Pulmonary lymph node (tissue), 1 donor: ENCODE results near the gene FZD8.

- PRO-cap, result no peak
Measured at GRCh38 chr10:35350927-35351616, 14.8 kb downstream of the CCNY start.

- PRO-cap, result no peak
Measured at GRCh38 chr10:35374315-35375128, 38.2 kb downstream of the CCNY start.

DNA sequence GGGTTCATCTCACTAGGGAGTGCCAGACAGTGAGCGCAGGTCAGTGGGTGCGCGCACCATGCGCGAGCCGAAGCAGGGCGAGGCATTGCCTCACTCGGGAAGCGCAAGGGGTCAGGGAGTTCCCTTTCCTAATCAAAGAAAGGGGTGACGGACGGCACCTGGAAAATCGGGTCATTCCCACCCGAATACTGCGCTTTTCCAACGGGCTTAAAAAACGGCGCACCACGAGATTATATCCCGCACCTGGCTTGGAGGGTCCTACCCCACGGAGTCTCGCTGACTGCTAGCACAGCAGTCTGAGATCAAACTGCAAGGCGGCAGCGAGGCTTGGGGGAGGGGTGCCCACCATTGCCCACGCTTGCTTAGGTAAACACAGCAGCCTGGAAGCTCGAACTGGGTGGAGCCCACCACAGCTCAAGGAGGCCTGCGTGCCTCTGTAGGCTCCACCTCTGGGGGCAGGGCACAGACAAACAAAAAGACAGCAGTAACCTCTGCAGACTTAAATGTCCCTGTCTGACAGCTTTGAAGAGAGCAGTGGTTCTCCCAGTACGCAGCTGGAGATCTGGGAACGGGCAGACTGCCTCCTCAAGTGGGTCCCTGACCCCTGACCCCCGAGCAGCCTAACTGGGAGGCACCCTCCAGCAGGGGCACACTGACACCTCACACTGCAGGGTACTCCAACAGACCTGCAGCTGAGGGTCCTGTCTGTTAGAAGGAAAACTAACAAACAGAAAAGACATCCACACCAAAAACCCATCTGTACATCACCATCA, 131.1 kb upstream of the GJD4 start:
- PRO-cap, result no peak

GRCh38 chr10:35640518-35641592, 1.2 kb downstream of the FZD8 start:
- PRO-cap, result no peak

DNA sequence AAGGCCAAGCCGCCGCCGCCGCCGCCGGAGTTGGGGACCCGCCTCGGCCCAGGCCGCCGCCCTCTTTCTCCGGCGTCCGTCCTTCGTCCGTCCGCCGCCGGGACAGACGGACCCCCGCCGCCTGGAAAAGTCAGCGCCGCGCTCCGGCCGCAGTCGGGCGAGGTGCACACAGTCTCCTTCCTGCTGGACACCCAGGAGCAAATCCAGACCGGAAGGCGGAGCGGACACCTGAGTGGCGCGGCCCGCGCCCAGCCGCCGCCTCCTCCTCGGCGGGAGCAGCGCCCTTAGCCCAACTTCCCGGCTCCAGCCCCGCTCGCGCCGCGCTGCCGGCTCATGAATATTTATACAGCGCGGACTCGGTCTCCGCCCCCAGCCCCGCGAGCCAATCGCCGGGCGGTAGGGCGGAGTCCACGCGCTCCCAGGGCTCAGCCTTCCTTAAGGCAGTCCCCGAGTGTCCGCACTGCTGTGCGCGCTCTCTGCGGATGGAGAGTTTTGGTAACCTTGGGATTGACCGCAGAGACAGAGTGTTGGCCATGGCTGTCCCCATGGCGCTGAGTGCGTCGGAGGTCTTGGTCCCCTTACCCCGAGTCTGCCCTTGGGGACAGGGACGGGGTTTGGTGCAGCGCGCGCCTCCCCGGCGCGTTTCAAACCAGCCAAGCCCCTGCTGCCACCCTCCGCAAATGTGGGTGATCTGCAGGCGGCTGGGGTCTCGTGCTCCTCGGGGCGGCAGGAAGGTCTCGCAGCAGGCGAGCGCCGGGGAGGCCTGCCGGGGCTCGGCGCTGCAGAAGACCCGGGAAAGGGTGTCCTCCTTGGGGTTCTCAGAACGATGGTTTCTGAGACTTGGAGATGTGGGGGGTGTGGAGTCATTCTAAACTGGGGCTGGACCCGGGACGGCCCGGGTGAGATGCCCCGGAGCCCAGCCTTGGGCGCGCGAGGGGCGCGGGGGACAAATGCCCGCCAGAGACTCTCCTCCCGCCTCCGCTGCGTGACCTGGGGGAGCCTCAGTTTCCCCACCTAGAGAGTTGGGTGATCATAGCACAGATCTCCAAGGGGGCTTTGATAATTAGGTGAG, at the start of gene FZD8:
TSS of gene FZD8 (minus strand) at position 317 of the 1,072 bp plus-strand sequence.
- PRO-cap, result bidirectional peak, plus-strand start at position 443 of the sequence, minus-strand start at position 315 of the sequence

GRCh38 chr10:35764810-35765566, 122.9 kb upstream of the FZD8 start:
- PRO-cap, result no peak

GRCh38 chr10:36349745-36350121, 707.6 kb upstream of the FZD8 start:
- PRO-cap, result no peak

DNA sequence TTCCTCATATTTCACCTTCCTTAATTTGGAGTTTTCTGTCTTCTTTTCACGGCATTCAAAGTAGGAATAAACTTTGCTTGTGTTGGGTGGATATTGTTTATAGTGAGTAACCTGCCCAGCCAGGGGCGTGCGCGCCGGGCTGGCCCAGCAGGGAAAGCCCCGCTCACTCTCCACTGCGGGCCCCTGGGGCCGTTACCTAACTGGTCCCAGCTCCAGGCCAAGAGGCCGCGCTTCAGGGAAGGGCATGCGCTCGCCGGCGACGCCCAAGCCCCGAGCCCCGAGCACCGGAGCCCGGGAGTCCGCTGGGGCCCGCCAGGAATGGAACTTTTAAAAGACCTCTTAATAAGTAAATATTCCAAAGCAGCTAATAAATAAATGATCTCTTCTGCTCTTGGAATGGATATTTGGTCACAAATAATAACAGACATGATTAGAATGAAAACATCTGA, 601.2 kb upstream of the ANKRD30A start:
- PRO-cap, result no peak

DNA sequence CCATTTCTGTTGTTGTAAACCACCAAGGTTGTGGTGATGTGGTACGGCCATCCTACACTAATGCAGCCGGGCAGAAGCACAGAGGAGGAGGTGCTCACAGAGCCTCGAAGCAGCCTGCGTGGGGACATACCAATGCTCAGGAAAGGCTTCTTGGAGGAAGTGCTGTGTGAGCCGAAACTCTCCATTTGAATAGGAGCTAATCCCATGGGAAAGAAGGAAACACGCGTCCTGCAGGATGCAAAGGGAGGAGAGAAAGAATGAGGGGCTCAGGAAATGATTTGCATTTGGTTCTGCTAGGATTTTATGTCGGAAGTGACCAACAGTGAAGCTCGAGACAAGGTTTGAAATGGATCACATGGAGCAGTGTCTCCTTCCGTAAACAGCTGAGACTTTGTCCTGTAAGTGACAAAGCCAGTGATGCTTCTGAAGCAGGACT, 477.8 kb upstream of the ANKRD30A start:
- PRO-cap, result no peak

DNA sequence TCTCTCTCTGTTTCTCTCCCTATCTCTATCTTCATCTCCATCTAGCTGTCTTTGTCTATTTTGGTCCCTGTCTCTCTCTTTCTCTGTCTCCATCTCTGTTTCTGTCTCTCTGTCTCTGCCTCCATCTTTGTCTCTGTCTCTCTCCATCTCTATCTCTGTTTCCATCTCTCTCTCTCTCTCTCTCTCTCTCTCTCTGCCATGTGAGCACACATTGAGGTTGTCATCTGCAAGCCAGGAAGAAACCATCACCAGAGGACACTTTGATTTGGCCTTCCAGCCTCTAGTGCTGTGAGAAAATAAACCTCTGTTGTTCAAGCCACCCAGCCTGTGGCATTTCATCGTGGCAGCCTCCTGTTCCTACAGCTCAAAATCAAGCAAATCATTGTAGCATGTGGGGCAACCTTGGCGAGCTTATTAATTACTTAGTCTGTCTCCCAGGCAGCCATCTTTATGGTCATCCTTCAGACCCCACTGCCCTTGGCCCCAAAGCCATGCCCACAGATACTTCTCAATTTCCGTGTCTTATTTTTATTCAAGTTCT, 108.5 kb downstream of the ZNF248 start:
- PRO-cap, result no peak

DNA sequence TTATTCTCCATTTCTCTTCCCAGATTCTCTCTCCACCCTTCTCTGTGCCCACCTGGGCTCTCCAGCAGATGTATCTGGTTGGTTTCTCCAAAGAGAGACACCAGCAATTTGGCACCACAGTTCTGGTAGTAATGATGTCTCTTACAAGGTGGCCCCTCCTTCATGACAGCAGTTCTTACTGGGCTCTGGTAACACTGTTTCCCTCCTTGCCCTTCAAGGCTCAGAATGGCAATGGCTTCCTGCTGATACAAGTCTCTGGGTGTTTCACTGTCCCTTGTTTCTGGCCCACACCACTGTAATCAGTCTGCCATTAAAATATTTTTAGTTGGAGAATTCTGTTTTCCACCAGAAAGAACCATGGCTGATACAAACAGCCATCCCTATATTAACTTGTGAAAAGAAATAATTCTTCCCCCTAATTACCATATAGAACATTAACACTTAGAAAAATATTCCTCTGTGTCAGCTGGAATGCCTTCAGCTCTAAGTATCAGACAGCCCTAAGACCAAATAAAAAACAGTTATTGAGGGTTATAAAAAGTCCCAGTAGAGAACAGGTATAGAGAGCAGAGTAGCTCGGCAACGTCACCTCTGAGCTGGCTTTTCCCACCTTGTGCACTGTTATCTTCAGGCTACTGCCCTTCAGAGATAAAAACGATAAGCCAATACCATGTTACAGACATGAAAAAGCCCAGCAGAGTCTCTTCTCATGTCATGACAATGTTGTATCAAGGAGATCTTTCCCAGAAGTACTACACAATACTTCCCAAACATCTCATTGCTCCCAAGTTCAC, 28.2 kb downstream of the ZNF248 start:
- PRO-cap, result no peak

GRCh38 chr10:37975293-37975978, 1.0 kb downstream of the ZNF25 start:
- PRO-cap, result no peak

GRCh38 chr10:37995201-37995781, 15.2 kb upstream of the ZNF33A start:
- PRO-cap, result no peak

GRCh38 chr10:38032861-38033277, 22.4 kb downstream of the ZNF33A start:
- PRO-cap, result no peak

DNA sequence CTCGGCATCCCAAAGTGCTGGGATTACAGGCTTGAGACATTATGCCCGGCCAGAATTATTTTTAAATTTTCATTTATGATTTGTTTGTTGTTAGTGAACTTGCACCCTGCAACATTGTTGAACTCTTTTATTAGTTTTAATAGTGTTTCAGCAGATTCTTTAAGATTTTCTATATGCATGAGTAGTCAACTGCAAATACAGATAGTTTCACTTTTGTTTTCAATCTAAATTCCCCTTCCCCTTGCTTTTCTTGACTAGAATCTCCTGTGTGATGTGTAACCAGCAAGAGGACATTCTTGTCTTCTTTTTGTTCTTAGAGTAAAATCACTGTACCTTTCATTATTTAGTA, 27.9 kb downstream of the ZNF33A start:
- PRO-cap, result no peak

DNA sequence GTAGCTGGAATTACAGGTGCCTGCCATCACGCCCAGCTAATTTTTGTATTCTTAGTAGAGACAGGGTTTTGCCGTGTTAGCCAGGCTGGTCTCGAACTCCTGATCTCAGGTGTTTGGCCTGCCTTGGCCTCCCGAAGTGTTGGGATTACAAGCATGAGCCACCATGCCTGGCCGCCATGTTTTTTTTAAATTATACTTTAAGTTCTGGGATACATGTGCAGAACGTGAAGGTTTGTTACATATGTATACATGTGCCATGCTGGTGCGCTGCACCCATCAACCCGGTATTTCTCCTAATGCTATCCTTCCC, 206.9 kb downstream of the ZNF33B start:
- PRO-cap, result no peak

DNA sequence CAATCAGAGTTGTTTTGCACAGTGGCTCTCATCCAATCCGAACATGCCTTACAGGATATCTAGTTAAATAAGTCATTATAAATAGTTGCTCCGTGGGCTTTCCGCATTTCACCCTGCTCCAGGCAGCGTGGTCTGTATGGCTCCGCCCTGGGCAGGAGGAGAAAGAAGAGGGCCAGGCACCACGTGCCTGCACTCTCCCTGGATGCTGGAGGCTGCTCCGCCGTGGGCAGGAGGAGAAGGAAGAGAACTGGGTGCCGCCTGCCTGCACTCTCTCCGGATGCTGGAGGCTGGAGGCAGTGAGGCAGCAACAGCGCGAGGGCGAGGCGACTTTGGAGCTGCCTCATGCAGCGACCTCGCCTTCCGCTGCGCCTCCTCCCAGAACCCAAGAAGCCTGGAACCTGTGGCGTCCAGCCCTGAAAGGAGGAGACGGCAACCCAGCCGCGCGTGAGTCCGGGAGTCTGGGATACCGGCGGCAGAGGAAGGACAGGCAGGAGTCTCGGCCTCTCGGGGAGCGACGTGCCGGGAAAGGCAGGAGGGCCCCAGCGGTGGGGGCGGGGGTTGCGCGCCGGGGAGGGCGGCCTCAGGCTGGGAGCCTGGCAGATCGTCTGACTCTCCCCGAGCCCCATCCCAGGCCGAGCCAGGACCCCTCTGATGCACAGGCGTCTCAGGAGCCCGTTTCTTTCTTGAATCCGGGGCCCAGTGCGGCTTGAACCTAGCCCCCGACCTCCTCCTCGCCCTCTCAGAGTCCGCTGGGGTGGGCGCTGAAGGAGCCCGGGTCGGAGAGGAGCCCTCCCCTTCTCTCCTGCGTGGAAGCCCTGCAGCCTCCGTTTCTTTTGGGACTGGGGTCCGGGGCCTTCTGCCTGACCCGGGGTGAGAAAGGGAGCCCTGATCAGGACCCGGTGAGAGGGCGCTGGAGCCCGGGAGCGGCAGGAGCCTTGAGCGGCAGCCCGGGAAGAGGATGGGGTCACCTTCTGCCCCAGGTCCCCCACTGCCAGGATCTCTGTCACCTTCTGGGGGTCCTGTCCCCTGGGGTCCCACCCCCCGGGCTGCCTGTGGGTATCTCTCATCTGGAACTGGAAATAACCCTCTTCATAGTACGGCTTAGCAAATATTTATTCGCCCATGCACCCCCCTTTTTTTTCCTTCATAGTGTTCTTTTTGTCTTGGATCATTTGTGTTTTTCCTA, 162.5 kb downstream of the ZNF33B start:
- PRO-cap, result no peak

- PRO-cap, result no peak
Measured at GRCh38 chr10:42752877-42753520, 29.6 kb upstream of the BMS1 start.

GRCh38 chr10:42875758-42876259, 93.2 kb downstream of the BMS1 start:
- PRO-cap, result no peak

DNA sequence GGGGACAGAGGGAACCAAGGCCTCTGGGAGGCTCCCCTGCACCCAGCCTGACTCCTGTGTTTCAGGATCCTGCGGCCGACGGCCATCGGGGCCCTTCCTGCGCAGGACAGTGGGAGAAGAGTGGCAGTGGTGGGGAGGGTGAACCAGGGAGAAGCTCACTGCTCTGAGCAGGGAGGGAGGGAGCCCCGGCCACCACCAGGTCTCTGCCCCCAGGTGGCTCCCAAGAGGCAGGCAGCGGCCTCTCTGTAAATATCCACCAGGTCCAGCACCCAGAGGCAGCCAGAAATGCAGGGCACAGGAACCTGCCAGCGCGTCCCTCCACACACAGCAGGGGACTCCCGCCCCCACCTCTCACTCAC, 1.1 kb downstream of the RASGEF1A start:
- PRO-cap, result no peak